Thoracic aorta (tissue), 1 donor: ENCODE measurements around a stretch of chr22.

DNA sequence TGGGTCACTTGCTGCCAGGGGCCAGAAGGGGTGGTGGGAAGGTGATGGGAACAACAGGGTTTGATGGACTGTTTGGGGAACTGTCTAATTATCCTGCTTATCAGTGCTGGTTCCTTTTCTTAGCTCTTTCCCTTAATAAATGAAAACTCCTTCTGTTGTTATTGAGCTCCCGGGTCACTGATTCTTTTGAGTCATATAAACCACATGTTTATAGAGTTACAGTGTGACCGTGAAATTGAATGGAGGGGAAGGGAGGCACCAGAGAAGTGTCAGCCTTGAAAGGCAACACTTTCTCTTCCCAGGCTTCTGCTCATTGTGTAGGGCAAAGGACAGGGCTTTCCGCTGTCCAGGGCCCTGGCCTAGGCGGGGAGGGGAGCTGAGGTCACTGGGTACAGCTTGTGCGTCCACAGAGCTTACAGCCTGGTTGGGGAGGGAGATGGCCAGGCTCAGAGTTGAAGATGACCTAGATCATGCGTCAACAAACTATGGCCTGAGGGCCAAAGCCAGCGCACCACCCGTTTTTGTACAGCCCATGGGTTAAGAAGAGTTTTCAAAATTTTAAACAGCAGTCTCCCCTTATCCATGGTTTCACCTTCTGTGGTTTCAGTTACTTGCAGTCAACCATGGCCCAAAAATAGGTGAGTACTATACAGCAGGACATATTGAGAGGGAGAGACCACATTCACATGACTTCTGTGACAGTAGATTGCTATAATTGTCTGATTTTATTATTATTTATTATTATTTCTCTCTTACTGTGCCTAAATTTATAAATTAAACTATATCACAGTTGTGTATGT lies 105.3 kb downstream of the FBXO7 start:
- RAMPAGE, long total RNA: no peak

GRCh38 chr22:32625848-32626534 lies 151.4 kb downstream of the FBXO7 start:
- RAMPAGE, long total RNA: no peak

- RAMPAGE, long total RNA: no peak
These were observed 42.8 kb upstream of the TIMP3 start for GRCh38 chr22:32758668-32759109.

DNA sequence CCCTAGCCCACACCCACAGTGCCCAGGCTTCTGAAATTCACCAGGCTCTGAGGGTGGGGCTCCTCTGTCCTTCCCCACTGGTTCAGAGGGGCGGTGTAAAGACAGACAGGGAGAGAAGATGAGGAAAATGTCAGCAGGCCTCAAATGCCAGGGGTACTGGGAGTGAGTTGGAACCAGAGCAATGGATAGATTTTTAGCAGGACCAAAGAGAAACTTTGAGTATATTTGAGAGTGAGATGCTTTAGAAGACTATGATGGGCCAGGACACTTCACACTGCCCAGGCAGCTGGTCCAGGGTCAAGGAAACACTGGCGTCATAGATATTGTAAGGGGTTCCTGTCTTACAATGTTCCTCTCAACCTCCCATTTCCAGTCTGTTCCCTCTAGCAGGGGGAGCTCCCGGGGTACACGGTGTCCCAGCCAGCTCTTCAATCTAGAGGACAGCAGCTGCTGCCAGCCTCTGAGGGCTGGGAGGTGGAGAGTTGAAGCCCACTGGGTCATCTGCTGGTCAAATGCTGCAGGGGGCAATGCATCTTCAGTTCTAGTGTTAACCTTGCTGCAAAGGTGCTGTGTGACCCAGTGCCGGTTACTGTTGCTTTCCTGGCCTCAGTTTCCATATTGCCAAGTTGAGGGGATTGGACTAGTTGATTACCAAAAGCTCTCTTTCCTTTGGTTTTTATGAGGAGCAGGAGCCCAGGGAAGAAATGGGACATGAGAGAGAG lies 40.7 kb upstream of the TIMP3 start:
- RAMPAGE, long total RNA: no peak

- RAMPAGE, long total RNA: no peak
These were observed 10.1 kb downstream of the TIMP3 start for GRCh38 chr22:32811559-32811957.

GRCh38 chr22:32860158-32860546 lies 58.6 kb downstream of the TIMP3 start:
- RAMPAGE, long total RNA: start-site peak on the plus strand at chr22:32860280-32860302, 93 reads

DNA sequence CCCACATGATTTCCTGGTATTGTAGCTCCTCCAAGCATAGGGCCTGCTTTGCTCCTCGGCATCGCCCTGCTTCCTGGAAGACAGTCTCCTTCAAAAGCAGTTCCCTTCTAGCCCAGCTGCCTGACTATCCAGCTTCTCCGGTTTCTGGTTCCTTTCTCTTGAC lies 261.4 kb downstream of the LARGE1 start:
- RAMPAGE, long total RNA: no peak

DNA sequence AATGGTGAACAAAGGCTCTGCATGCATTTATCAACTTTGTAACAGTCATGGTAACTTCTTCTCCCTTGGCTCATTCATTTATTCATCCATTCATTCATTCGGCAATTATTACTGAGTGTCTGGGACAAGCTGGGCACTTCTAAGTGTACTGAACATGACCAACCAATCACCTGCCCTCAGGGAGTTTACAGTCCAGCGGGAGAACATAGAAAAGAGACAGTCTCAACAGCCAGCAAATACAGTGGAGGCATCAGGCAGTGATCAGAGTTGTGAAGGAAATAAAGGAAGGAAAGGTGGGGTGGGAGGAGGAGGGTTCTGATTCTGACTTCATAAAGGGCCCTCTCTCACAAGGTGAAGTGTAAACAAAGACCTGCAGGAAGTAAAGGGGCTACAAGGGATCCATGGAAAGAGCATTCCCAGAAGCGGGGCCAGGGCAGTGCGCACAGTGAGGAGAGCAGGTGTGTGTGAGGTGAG lies 195.6 kb downstream of the LARGE1 start:
- RAMPAGE, long total RNA: no peak

- RAMPAGE, long total RNA: no peak
These were observed 44.9 kb downstream of the LARGE1 start for GRCh38 chr22:33875081-33876083.

DNA sequence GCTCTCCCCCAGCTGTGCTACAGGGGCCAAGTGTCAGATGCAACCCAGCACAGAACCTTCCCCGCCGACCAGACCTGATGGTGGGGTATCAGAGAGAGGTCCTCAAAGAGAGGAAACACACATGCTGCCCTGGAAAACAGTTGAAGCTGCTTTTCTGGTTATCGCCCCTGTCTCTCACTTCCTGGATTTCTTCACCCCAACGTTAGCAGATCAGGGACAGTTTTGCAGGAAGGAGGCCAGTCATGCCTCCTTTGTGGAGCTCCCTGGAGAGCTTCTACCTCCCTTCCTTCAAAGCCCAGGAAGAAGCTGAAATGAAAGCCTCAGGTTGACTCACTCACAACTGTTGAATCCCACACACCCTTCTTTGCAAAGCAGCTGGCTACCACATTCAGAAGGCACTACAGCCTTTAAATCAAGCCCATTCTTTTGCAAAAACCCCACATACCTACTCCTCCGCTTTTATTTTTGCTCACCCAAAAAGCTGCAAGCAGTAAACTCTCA lies 23.4 kb downstream of the LARGE1 start:
- RAMPAGE, long total RNA: no peak

DNA sequence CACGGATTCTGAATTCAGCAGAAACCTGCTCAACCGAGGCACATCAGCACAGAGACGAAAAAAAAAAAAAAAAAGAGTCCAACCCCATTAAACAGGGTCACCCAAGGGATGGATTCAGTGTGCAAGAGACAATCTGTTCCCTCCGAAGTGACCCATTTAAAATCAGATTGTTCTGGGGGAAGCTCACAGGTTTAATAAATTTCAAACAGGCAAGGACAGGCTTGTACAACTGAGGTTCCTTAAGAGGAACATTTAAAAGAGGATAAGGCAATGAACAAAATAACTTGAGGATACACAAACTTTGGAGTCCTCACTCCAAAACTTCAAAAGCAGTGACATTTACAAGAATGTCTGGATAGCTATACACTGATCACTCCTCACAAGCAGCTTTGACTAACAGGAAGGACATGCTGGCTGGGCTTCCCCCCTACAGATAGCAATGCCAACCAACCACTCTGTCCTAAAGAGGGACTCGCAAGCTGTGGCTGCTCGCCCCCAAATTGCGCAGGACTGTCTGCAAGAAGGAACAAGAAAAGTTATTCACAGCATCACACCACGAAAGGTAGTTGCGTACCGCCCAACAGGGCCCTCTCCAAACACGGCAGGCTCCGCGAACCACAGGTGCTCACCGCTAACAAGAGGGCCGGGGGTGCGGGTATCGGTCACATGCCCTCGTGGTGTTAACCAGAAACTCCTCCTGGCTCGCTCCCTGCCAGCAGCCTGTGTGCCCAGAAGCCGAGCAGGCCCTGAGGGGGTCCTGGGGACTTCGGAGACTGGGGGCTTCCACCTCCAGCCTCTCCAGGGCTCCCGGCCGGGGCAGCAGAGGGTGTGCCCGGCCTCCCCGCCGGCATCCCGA lies 1.0 kb downstream of the LARGE1 start:
- RAMPAGE, long total RNA: no peak

DNA sequence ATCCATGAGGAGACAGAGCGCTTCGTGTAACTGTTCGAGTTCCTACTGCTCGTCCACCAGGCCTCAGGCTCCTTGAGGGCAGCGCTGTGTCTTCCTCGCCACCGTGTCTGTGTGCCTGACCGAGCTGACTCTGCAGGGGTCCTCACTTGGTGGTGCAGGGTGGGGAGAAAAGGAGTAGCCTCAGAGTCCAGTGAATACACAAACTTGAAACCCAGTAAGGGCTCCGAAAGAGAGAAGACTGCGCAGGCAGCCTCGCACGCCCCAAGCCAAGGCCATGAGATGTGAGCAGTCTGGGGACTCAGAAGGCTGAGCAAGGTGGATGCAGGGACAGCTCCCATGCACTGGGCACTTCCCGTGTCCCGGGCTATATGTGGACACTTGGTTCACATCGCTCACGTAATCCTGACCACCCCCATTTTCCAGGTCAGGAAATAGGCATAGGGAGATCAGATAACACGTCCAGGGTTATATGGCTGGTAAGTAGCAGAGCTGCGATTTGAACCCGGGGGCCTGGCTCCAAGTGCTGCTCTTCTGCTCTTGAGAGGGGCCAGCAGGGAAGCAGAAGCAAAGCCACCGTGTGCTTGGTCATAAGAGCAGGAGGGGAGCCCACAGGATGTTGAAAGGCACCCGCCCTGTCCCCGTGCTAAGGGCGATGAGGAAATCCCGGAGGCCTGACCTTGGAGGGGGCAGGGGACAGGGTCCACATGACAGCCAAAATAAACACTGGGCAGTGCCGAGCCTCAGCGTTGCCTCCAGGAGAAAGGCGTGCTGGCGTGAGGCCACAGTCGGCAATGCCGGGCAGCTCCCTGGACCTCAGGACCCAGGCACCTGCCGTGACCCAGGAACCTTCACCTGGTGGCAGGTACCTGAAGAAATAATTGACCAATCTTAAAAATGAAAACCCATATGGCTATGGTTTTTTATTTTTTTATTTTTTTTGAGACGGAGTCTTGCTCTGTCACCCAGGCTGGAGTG lies 28.6 kb downstream of the TOM1 start:
- RAMPAGE, long total RNA: no peak

DNA sequence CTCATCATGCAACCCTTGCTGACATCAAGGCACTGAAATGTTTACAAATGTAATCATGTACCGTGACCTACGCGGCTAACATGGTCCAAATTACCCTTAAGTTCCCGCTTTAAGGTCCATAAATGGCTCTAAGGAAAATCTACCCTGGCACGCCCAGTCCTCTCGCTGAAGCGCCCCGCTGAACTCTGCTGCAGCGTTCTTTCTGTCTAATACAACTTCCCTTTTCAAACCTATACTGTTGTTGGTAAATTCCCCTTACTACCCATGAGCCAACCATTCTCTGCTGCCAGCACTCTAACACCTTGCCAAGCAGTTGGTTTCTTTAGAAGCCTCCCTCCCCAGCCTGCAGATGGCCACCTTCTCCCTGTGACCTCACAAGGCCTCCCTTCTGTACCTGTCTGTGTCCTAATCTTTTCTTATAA lies 13.5 kb upstream of the HMOX1 start:
- RAMPAGE, long total RNA: no peak

DNA sequence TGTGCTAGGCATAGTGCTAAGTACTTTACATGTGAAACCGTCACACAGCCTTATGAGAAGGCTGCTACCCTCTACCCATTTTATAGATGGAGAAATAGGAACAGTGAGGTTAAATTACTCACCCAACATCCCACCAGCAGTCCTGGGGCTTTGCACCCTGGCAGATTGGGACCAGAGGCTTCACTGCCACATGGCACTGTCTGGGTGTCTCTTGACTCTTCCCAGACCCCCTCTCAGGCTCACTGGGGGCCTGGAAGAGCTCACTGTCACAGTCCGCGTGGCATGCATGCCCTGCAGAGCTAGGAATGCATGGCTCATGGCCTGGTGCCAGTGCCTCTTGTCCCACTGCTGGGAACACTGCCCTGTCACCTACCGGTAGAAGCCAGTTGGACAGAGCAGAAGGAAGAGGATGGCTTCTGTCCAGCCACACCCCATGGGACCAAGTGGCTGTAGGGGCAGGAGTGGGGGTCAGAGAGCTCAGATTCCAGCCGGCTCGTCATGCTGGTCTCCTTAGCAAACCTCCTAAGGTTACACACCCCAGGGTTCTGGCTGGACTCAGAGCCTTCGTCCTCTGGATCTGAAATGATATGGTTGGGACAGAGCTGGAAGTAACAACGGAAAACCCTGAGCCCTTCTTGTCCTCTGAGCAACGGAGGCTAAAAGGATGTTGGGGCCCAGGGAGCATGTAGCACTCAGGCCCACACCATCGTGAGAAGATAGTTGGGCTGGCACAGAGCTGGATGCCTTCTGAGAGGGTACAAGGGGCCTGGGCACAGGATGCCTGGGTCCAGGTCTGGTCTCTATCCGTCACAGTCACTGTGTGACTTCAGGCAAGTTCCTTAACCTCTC lies 29.6 kb downstream of the MB start:
- RAMPAGE, long total RNA: no peak

- RAMPAGE, long total RNA: no peak
These were observed 27.9 kb downstream of the MB start for GRCh38 chr22:35588988-35589865.

- RAMPAGE, long total RNA: no peak
These were observed 6.3 kb downstream of the MB start for GRCh38 chr22:35610632-35611362.

- RAMPAGE, long total RNA: no peak
These were observed 4.2 kb downstream of the MB start for GRCh38 chr22:35612759-35613504.

DNA sequence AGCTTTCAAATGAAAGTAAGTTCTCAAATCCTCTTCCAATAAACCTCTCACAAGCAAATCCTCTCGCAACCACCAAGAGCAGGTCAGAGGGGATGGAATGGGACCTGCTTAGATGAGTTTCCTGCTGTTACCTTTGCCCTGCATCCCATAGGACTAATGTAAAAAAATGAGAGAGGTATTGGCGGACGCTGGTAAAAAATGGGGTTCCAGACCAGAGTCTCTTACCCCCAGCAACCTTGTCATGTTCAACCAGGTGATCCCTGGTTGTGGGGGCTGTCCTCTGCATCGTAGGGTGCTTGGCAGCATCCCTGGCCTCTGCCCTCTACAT lies 1.3 kb downstream of the APOL6 start:
- RAMPAGE, long total RNA: no peak

- RAMPAGE, long total RNA: no peak
These were observed 20.0 kb downstream of the APOL5 start for GRCh38 chr22:35737697-35738027.

DNA sequence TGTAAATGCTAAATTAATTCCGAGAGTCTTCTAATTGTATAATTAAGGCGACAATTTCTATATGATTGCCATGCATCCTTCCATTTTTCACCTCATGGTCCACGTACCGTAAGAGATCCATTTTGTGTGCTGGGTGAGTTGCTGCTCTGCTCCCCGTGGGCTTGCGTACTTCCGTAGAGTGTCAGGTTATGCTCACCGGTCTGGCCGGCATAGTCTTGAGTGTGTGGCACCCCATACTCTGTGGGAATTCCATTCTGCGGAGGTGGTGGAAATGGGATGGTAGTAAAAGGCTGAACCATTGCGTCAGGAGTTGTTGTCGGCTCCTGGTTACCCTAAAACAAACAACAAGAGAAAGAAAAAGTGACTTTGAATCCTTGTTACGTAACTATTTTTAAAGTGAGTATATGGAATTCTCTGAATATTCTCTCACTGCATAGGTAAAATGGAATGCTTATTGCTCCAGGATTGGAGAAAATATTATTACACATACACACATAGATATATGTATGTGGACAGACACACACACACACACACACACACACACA lies 92.1 kb downstream of the APOL5 start:
- RAMPAGE, long total RNA: no peak